HTR-8/SVneo (cell line): ENCODE measurements around a stretch of chr4.

- RRBS: no CpG with 5 or more reads among the region's 33 CpGs
Measured at GRCh38 chr4:82430908-82431539, 634 bp downstream of the ENOPH1 start.

GRCh38 chr4:82717843-82718671, 80.5 kb downstream of the SCD5 start:
- RRBS: no CpG with 5 or more reads among the region's 8 CpGs

- RRBS: no CpG with 5 or more reads among the region's 8 CpGs
Measured at GRCh38 chr4:82730973-82731640, 67.5 kb downstream of the SCD5 start.

- RRBS: no CpG with 5 or more reads among the region's 8 CpGs
Measured at GRCh38 chr4:83174682-83175675, 60.5 kb upstream of the PLAC8 start.

GRCh38 chr4:83248466-83248586, 36.3 kb downstream of the COQ2 start:
- RRBS: no CpG with 5 or more reads among the region's 1 CpG

DNA sequence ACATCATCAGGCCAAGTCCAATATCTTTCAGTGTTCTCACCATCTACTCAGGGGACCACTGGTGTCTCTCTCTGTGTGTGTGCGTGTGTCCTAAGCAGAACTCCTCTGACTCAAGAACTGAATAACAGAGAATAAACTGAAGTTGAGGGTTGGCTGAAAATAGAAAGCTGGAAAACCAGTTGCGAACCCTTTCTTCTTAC, 38.2 kb downstream of the HELQ start:
- RRBS: no CpG with 5 or more reads among the region's 2 CpGs

- RRBS: no CpG with 5 or more reads among the region's 3 CpGs
Measured at GRCh38 chr4:84625131-84625594, 42.2 kb downstream of the CDS1 start.

- RRBS: no CpG with 5 or more reads among the region's 4 CpGs
Measured at GRCh38 chr4:84814254-84814902, 152.1 kb downstream of the WDFY3 start.

GRCh38 chr4:85680914-85681902, 206.3 kb downstream of the ARHGAP24 start:
- RRBS: no CpG with 5 or more reads among the region's 2 CpGs

DNA sequence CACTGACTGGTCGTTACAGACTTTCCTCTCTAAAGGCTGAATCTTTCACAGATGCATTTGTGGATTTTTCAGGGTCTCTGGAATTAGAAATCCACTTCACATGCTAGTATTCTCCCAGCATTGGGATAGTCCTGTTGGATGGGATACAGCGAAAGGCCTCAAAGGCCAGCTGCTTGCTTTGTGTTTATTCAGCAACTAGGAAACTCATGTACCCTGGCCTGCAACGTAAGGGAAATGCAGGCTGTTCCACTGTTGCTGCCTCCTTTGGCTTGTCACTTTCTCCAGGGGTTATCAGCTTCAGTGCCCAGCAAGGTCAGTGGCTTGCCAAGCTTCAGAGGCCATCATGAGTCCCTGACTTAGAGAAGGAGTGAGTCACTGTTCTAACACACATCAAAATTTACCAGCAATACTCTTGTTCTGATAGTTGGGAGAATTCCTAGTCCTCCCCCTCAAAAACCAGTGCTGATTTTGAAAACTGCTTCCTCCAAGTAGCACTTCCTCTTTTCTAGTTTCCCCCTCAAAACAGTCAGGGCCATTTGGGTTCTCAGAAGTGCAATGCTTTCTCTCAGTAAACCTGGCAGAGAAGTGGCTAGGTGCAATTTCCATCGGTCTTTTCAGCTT, 250.7 kb downstream of the ARHGAP24 start:
- RRBS: no CpG with 5 or more reads among the region's 4 CpGs

DNA sequence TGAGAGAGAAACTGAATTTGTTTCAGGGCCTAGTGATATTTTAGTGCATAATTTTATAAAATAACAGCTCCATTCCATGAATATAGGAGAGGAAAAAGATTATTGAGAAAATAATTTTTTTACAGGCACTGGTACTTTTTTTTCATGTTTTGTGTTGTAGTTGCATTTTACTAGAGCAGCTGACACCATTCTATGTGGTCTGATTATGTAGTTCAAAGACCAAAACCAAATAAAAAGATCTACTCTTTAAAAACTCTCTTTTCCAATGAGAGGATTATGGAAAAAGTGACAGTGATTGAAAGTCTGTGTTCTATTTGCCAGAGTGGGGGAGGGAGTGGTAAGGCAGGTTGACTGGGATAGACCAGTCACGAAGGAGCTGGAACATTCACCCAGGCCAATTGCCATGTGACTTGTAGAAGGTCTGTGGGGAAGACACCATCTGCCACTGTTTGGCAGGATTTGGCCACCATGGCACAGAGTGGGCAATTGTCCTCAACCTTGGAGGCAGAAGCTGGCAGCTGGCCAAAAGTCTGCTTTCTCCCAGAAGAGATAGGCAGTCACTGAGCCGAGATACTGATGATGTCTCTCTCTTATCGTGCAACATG, 266.8 kb downstream of the ARHGAP24 start:
- RRBS: no CpG with 5 or more reads among the region's 3 CpGs

GRCh38 chr4:85783268-85784071, 308.5 kb downstream of the ARHGAP24 start:
- RRBS: no CpG with 5 or more reads among the region's 3 CpGs

DNA sequence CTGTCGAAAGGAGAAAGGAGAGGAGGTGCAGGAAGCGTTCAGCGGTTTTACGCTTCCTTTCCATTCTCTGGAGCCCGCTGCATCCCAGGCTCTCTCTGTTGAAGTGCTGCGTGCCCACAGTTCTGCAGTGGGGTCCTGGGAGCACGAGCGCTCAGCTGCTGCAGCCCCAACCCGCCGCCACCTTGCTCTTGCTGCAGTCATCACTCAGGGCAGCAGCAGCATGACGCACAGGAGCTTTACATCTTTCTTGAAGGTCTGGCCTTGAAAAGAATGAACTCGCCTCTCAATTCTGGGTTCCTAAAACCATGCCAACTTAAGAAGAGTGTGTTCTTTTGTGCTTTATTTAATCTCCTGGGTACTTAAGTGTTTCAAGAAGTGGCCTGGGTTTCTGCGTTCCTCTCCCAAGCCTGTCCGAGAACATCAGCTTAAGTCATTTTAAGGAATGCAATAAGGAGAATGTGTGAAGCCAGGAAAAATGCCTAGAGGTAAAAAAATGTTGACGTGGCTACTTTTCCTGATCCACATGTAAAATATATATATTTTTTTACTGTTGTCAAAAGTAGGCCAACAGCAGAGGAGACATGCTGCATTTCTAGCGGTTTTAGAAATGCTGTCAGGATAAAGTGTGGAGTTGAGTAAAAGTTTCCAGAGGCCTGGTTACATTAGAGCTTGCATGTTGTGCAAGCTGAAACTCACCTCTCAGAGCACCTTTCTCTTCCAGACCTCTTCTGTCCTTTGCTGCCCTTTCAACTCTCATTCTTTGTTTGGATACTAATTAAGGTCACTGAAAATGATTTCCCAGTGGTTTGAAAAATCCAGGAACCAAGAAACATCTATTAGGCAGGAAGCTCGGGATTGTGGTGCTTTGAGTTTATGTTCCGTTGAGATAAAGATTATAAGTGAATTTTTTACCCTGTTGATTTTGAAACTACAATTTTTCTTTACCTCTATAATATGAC, 426.8 kb downstream of the MAPK10 start:
- RRBS: no CpG with 5 or more reads among the region's 18 CpGs

DNA sequence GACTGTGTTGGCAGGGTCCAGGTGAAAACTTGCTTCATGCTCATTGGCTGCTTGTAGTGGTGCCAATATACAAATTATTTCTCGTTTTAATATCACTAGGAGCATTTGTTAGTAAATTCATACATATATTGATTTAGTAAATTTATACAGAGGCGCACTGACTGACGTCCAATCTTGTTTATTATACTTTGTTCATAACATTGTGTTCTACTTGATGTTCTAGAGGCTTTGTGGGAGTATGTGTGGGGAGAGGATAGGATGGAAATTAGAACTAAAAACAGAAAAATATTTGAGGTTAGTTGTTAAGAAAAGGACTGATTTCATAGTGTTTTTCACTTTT, 1.8 kb downstream of the PTPN13 start:
- RRBS: no CpG with 5 or more reads among the region's 3 CpGs

- RRBS: 1% methylated on average over 30 of the region's 62 CpGs
Measured at GRCh38 chr4:86935266-86936045, 645 bp downstream of the AFF1 start.

GRCh38 chr4:86990139-86990630, 55.4 kb downstream of the AFF1 start:
- RRBS: no CpG with 5 or more reads among the region's 3 CpGs

GRCh38 chr4:86994329-86995028, 59.7 kb downstream of the AFF1 start:
- RRBS: no CpG with 5 or more reads among the region's 2 CpGs

GRCh38 chr4:87044496-87045416, 109.9 kb downstream of the AFF1 start:
- RRBS: no CpG with 5 or more reads among the region's 7 CpGs

DNA sequence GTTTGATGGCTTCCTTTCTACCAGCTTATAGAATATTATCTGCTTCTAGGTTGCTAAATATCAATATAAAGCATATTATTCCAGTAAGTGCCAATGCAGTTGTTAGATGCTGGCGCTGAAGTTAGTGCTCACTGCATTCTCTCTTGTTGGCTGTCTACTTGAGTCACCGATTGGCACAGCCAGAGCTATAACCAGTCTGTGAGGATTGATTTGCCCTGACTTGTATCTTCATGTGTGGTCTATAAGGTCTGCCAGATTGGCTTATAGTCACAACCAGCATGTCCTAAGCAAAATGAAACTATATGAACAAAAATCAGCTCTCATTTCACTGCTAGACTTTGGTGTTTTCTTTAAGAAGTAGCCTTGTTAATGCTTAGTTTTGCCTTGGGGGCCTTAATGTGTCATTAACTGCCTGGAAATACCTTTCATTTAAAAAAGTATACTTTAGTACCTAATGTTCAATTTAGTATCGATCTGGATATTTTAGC, 98.7 kb downstream of the KLHL8 start:
- RRBS: no CpG with 5 or more reads among the region's 3 CpGs